Left common carotid artery plus branches (tissue), 1 donor: ENCODE measurements around the genes IFTAP and TSPAN18.

GRCh38 chr11:36380092-36380550, 84.0 kb downstream of the PRR5L start:
- PRO-cap = no peak

- PRO-cap = no peak
Measured at GRCh38 chr11:36594042-36595174, at the start of gene IFTAP. IFTAP (plus strand) TSS chr11:36594502.

DNA sequence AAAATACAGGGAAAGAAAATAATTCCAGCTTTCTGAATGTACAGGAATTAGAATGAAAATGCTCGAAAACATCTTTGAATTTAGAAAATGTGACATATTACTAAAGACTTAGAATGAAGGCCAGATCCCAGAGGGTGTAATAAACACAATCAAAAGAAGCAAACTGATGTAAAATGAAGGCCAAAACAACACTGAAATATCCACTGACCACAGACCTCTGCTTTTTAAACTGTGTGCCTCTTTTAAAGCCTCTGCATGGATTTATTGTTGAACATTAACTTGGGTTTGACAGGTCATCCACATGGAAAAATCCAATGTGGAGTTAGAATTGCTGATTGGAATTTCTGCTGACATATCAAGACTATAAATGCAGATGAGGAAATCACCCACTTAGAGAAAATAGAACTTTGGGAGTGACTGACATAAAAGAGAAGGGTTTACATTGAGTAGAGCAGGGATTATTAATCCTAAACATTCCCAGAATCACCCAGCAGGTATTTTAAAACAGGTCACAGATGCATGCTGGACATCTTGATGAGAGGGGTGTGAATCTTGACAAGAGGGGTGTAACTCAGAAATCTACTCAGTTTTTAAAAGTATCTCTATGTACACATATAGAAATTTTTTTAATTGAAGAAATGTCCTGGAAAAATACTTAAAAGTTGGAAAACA, 853.9 kb upstream of the RAG2 start:
- PRO-cap = no peak

DNA sequence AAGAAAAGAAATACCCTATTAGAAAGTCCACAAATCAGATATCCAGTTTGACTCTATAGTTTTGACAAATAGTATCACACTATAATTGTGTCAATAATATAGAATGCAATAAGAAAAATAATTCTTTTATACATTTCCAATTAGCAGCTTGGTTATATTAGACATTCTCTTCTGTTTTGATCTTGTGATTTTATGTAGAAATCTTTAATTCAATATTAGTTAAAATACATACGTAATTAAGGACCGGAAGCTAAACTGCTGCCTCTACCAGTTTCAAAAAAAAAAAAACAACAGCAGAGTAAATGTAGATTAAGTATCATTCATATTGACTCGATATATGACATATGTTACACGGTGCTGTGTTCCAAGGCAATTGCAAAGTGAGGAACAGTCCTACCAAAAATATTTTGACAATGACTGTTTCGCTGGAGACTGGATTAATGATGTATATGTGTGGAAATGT, 1910.4 kb upstream of the RAG2 start:
- PRO-cap = no peak

- PRO-cap = no peak
Measured at GRCh38 chr11:40291175-40291734, 1168.2 kb downstream of the LRRC4C start.

DNA sequence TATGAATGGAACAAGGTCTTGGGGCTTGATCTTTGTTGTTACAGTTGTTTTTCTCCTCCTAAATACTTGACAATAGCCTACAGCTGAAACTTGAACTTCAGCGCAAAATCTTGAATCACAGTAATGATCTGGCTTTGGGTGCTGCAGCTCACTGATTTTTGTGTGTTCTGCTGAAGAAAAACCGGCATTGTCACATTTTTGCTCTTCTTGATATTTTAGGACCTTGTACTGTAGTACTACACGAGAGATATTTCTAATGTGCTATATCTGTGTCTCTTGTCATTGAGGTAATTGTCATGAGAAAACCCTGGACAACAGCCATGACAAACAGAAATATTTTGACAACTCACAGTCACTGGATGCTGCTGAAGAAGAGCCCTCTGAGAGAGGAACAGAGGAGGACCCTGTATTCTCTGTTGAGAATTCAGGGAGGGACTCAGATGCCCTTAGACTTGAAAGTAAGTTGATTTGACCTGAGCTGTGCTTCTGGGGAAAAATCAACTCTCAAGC, 77.2 kb downstream of the TTC17 start:
- PRO-cap = no peak

DNA sequence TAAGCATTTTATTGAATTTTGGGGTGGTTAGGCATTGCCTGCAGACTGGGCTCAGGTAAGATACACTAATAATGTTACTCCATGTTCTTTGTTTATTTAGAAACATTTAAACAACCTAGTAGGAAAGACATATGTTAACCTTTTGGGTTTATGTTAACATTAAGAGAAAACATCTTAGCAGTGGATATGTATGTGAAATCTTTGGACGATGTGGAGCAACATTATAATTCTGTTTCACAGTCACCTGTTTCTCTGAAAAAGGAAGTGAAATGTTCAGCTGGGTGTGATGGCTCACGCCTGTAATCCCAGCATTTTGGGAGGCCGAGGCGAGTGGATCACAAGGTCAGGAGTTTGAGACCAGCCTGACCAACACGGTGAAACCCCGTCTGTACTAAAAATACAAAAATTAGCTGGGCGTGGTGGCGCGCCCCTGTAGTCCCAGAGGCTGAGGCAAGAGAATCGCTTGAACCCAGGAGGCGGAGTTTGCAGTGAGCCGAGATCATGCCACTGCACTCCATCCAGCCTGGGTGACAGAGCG, 1.5 kb downstream of the HSD17B12 start:
- PRO-cap = no peak

GRCh38 chr11:43724234-43724934, 43.8 kb downstream of the HSD17B12 start:
- PRO-cap = no peak

GRCh38 chr11:43834992-43835564, 45.6 kb upstream of the ALKBH3 start:
- PRO-cap = no peak

DNA sequence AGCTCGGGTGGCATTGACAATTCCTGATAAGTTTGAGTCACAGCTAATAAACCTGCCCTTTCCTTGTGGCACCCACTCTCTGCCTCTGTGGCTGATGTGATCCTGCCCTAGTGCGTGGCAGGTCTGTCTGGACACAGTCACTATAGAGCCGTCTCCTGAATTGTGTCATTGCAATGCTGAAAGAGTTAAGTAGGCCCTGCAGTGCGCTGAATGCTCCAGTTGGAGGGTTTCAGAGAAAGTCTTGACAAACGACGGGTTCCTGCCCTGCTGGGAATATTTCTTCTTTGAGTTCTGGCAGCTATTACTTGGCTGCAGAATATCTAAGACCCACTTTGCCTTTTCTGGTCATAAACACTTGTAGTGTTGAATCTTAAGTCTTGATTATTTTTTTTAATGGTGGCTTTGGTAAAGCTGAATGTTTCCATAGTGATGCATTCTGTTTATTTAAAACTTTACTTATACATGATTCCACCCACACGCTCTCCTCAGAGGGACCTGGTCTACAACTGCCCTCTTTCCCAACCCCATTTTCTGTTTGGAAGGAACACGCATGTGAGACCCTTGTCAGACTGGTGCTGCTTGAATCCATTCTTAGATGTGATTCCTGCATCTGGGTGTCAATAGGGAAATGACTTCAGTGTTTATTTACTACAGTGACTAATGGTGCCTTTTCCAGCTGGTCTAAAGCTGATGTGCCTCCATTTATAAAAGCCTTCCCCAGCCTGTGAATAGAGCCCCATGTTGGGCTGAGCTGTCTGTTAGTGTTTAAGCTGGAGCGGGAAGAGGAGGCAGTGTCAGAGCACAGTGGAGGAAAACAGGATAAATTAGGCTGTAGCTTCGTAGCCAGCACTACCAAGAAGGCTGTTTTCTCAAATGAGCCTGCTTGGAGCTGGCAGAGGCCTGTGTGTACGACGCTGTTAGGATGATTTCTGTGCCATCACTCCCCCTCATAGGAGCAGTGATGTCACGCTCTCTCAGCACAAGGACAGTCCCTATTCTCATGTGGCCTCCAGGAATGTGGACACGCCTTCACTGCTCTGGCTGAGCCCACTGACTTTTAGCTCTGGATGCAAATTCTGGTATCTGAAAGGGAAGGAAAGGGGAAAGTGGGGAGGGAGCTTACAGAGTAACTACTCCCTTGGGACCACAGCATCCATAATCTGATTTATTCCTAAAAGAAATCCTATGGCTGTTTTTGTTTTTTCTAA, 19.0 kb upstream of the C11orf96 start:
- PRO-cap = unidirectional peak, minus-strand start at position 116 of the sequence

GRCh38 chr11:43962243-43962853, 19.9 kb downstream of the C11orf96 start:
- PRO-cap = no peak

DNA sequence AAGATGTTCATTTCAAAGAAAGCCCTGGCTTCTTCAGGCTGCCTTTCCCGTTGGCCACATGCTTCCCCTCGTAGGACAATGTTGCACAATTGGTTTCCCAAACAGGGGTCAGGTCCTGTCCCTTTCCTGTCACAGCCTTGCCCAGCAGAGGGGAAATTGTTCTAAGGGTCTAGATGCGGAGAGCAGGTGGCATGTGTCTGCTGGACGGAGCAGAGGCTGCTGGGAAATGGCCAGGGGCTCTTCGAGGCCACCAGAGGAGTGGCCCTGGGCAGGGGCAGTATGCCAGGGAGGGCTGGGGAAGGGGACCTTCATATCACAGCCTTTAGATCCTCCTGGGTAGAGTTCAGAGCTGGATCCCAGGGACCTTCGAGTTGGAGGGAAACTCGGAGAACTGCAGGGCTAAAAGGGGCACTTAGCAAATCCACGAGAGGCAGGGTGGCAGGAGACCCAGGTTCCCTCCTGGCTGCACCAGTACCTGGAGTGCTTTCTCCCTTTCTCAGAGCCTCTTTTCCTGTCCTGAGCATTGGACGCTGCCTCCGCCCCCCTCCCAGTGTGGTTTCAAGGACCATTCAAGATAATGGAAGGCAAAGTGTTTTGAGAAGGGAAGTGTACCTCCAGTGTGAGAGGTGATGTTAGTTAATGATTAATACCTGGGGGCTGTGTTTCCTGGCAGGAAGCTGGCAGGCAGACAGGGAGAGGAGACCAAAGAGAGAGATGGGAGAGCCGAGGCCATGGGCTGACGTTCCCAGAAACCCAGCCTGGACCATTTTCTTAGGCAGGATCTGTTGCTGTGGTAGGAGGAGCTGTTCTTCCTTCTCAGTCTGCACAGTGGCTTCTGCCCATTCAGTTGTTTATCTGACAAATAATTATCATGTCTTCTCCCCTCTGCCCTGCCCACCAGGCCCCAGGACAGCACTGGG, 42.5 kb downstream of the C11orf96 start:
- PRO-cap = no peak

DNA sequence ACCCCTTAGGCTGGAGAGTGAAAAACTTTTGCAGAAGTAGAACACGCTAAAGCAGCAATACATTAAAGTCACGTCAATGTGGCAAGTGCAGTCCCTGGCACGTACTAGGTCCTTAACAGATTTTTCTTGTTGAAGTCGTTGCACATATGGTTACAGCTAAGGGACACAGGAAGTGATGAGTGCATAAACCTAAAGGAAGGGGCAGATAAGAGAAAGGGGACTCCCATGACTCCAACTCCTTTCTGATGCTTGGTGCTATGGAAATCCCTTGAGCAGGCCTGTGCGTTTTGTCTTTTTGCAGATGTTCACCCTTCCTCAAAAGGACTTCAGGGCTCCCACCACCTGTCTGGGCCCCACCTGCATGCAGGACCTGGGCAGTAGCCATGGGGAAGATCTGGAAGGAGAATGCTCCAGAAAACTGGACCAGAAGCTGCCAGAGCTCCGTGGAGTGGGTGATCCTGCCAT, 1.3 kb downstream of the ACCS start:
- PRO-cap = no peak

GRCh38 chr11:44269504-44270516, 40.1 kb downstream of the ALX4 start:
- PRO-cap = no peak

DNA sequence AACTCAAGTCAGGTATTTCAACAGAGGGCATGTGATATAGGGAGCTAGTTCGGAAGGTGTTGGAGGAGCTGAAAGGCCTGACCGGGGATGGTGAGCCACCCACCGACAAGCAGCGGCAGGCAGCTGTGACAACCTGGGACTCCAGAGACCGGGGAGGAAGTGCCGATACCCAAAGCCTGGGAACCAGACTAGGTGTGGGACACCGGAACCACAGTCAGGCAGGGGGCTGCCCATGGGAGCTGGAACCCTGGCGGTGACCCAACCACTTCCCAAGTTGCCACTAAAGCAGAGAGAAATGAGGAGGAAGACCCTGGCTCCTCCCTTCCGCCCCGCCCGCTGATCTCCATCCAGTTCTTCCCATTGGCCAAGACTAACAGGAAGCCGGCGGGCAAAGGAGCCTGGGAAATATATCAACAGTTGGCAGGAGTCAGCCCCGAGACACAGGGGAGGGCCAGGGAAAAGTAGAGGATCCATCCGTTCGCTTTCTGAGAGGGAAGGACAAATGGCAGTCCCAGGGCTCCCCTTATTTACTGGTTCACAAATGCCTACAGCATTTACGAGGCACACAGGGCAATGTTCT, 39.6 kb upstream of the CD82 start:
- PRO-cap = no peak

DNA sequence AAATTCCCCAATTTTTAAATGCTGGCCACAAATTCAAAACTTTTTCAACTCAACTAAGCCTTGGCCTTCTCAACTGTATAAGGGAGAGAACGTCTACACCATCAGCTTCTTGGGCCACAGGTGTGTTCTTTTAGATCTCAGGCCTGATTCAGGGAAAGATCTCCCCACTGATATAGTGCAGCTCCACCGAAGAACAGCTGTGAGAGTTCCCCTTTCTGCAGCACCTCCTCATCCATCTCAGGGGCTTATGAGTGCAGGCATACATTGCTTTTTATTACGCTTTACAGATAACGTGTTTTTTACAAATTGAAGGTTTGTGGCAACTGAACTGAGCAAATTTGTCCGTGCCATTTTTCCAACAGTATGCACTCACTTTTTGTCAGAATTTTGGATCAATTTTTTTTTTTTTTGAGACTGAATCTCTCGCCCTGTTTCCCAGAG, 8.0 kb upstream of the CD82 start:
- PRO-cap = no peak

DNA sequence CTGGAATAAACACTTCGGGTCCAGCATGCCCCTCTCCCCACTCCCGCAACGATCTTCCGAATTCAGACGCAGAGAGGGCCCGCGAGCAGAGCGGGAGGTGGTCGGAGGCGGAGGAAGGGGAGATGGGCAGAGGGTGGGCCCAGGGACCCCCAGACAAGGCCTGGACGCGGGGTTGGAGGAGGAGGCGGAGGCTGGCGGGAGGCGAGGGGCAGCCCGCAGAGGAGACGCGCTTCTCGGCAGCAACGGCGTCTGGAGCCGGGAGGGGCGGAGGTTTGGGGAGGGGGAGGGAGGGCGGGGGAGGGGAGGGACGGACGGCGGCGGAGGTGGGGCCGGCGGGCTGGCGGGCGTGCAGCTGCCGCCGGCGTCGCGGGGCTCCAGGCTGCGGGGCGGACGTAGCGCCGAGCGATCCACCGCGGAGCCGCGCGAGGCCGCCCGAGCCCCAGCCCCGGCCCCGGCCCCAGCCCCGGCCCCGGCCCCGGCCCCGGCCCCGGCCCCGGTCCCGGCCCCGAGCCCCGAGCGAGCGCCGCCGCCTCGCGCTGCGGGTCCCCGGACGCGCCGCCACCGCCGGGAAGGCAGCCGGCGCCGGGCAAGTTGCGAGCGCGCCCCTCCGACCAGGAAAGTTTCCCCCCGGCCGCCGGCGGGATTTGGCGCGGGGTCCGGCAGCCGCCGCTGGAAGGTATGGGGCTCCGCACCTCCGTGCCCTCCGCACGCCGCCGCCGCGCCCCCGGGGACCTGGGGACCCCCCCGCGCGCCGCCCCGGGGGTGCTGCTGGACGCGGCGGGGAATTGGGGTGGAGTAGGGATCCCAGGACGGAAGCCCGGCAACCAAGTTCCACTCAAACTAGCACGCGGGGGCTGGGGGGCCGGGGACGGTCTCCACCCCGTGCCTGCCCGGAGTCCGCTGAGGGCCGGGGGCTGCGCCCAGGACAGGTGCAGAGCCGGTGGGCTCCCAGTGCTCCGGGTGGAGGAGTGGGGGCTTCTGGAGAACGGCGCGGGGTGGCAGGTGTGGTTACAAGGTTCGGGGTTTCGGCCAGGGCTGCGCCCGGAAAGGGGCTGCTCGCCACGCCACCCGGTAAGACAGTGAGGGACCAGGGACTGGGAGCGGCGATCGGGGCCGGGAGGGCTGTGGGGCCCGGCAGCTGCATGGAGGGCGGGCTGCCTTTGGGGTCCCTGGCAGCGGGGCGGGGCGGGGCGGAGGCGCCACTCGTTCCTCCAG, at the start of gene TSPAN18:
Gene TSPAN18, plus strand, starts transcription at position 351 of the 1,215 bp plus-strand sequence.
- PRO-cap = no peak

DNA sequence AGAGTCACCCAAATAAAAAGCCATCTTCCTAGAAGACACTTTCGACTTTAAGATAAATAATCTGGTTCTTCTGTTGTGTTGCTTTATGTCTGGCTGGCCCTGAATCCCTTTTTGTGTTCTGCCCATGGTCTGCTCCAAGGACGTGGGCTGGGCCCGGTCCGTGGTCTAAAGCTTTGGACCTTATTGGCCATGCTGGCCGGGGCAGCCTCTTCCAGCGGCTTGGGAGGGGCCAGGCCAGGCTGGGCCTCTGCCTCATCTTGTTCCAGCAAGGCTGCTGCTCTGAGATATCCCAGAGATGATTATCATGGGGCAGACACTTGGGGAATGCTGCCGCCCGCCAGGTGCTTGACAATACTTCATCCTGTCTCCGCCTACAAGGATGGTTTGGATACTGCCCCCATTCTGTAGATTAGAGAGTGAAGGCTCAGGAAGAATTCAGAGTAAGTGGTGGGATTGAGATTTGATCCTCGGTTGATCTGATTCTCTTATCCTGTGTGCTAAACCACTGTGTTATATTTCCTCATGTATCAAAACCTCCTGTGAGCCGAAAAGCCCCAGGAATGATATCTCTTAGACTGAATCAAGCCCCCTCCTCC, 5.3 kb downstream of the TSPAN18 start:
- PRO-cap = no peak

DNA sequence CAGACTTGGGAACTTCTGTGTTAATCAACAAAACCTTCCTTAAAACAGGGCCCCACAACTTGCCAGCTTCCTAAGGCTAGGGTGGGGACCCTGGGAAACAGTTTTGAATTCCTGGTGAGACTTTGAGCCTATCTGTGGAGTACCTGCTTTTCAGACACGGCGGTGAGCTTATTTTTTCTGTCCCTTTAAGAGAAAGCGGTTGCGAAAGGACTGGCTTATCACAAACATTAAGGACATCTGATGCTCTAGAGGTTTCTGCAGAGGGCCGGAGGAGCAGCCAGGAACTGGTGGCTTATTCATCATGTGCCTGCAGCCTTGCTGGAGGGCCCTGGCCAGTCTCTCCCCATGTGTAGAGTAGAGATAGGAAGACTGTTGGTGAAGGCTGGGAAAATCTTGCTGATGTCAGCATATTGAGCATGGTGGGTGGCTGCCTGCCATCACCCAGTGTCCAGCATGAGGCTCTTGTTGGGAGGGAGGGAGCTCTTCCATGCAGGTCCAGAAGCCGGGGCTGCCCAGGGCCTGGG, 54.1 kb downstream of the TSPAN18 start:
- PRO-cap = no peak

DNA sequence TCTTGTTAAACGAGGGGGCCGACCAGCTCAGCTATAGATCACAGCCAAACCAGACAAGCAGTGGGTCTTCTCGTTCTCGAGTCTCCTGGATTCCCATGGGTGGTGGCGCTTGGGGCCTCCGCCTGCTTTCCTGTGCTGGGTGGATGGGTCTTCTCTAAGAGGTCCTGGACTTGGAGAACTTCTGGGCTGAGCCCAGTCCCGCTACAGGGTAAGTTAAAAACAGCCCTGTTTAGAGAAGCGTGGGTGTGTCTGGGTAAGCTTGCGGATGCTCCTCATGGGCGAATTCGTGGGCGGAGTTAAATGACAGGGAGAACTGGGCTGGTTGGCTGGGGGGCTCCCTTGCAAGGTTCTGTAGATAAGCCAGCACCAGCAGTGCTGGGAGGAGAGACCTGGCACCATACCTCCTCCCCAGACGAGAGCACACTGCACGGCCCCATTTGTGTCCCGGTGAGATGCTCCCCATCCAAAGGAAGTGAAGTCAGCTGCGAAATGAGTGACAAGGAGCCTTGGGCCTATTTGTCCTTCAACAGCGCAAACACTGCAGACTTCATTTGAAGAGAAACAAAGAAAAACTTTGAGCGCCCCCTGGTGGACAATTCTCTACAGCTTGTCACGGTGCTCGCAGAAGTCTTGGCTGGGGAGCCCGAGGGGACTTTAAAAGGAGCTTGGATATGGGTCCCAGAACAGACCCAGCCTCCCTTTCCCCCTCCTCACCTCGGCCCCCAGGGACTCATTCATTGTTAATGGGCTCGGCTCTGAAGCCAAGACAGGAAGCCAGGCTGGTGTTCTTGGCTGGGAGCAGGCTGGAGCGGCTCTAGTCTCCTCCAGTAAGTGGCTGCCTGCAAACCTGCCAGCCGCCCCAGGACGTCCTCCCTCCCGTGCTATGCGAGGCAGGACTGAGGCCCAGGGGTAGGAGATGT, 39.5 kb downstream of the TP53I11 start:
- PRO-cap = no peak